Calu3 (cell line): ENCODE measurements around a stretch of chr19.

GRCh38 chr19:16398728-16399193 lies 73.0 kb downstream of the EPS15L1 start:
- PRO-cap, result no peak

- PRO-cap, result no peak
These were observed 67.3 kb downstream of the EPS15L1 start for GRCh38 chr19:16404333-16405041.

GRCh38 chr19:16417445-16418159 lies 54.2 kb downstream of the EPS15L1 start:
- PRO-cap, result no peak

- PRO-cap, result no peak
These were observed 26.5 kb downstream of the EPS15L1 start for GRCh38 chr19:16445000-16445937.

GRCh38 chr19:16540733-16541434 lies 1.4 kb downstream of the CHERP start:
- PRO-cap, result no peak

DNA sequence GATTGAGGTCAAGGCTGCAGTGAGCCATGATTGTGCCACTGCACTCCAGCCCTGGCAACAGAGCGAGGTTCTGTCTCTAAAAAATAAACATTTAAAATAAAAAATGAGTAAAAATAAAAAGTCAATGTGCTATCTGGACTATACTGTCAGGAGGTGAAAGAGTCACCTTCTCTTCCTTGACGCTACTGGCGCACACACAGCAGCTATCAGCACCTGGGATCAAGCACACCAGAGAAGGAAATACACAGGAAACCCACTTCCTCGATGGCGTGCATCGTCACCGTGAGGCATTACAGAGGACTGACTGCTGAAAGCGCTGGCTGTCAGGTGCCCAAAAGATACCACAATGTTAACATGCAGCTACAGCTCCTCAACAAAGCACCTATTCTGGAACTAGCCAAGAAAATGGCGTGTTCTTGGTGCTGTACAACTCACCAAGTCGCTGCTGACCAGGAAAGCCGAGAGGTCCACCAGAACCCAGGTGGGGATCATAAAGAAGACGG lies 6.1 kb downstream of the SLC35E1 start:
- PRO-cap, result no peak

DNA sequence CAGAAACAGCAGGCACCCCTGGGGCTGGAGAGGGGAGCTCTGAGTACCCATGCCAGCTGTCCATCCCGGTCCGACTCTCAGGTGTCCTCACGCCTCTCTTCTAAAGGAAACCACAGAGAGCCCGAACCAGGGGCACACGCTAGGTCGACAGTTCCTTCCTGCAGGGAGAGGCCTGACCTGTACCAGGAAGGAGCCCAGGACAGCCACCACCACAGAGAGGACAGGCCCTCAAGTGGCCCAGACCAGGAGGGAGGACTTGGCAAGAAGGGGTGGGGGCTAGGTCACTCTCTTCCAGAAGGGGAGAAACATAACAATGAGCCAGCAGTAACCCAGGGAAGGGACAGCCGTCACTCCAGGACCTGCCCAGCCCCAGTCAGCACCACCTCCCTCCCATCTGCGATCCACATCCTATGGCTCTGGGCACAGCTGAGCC lies 13.0 kb upstream of the SLC35E1 start:
- PRO-cap, result no peak

- PRO-cap, result no peak
These were observed 2.6 kb downstream of the MED26 start for GRCh38 chr19:16625286-16625960.

DNA sequence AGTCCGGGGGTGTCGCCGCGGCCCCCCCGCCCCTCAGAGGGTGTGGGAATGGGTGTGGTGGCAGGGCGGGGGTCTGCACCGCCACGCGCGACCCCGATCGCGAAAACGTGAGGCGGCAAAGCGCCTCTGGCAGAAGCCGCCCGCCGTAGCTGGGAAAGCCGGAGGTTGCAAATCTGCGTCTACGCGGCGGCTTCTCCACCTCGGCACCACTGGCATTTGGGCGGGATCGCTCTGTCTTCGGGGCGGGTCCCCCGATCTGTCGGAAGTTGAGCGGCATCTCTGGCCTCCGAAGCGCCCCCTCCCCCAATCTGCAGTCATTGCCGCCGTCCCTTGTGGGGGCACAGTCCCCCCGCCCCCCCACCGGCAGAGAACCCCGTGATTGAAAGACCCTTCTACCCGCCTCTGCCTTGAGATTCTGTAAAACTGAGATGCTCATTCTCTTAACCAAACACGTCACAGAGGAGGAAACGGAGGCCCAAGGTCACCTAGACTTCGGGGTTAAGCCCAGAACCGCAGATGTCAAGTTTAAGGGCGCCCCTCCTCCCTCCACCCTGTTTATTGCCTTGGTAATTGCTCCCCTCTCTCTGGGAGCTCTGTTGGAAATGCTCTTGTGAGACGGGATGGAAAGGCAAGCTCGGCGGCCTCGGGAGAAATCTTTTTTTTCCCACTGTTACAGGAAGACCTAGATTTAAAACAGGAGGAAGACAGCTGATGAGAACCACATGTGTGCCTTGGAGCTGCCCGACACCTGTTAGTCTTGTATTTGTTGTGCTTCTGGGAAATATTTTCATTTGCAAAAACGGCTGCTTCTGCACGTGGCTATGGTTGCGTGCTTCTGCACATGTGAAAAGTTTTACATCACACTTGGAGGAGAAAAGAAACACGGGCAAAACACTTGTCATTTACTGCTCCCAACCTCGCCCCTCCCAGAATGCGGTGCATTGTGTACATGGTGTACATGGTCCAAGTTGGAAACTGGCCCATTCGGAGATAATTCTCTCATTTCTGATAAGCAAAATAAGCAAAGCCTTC lies 995 bp upstream of the MED26 start:
- PRO-cap, result bidirectional peak, plus-strand start at position 234 of the sequence, minus-strand start at position 211 of the sequence; bidirectional peak, plus-strand start at position 285 of the sequence, minus-strand start at position 258 of the sequence

GRCh38 chr19:16671791-16672290 lies 10.9 kb downstream of the TMEM38A start:
- PRO-cap, result no peak

DNA sequence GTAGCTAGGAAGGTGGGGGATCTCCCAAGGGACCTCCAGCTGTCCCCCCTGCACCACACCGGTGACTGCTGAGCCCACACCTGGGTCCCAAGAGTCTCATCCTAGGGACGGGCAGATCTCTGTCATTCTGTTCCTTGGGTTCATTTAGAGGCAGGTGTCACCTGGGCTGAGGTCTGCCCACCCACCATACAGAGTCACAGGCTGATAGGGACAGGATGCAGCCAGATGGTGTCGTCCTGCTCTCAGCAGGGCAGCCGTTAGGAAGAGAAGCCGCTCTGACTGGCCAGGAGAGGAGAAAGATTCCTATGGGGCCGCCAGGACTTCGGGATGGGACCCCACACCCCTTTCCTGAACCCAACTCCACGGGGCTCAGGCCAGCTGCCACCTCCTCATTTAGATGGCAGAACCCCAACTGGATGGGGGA lies 5.4 kb downstream of the F2RL3 start:
- PRO-cap, result no peak

DNA sequence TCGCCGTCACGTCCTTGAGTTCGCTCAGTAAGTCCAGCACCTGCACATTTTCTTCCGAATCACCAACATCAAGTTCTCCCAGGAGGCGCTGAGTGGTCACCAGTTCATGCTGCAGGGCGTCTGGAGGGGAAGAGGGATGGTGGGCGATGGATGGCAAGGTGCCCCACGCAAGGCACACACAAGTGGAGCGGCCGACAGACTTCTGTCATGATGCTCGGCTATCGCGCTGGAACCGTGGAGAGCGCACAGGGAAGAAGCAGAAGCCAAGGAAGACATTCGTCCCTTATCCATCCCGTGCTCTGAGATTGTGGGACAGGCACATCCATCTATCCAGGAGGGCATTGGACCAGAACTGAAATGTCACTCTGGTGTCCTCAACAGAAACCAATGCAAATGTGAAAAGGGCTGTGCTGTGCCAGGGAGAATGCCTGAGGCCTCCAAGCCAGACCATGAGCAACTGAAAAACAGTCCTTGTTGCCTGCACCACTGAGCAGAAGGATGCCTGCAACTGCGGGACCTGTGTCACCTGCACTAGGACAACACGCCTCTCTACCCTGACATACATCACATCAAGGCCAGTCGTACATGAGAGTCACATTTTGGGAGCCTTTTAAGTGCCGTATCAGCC lies 22.3 kb downstream of the HAUS8 start:
- PRO-cap, result no peak

DNA sequence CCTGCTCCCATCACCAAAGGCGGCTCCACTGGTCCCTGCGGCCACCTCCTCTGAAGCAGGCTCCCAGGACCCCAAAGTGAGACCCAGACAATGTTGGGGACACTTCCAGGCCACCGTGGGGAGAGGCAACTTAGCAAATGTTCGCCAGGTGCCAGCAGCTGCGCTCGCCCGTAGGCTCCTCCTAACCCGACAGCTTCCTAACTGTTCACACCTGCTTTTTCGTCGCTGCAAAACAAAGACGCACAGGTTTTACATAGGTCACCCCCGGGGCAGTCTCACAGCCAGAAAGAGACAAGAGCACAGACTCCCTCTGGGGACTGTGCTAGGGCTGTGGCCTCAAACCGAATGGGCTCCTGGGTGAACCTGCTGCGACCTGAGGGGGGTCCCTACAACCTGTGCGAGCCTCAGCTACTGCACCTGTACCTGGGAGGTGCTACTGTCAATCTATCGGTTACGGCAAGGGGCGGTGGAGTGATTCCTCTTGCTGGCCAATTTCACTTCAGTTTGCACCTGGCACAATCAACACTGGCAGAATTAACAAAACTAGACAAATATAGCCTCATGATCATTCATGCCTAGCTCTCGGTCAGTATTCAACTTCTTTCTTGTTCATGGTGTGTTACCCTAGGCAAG lies 871 bp downstream of the HAUS8 start:
- PRO-cap, result no peak

DNA sequence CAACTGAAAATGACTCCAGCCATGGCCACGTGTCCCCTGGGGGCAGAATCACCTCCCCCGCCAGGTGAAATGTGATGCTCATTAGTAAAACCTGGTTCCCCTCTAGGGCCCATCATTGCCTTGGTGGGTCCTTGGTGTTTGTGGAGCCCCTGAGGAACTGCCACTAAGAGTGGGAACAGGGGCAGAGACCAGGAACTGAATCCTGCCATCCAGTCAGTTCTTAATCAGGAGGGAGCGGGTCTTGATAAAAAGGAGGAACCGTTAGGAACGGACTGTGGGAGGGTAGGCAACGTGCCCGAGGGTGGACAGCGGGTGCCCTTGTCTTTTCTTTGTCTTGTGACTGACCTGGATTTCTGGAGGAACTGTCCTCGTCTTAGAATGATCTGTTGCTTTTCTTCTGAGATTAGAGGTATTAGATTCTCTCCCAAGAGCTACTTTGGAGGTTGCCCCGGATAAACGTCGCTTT lies 3.5 kb downstream of the MYO9B start:
- PRO-cap, result no peak

DNA sequence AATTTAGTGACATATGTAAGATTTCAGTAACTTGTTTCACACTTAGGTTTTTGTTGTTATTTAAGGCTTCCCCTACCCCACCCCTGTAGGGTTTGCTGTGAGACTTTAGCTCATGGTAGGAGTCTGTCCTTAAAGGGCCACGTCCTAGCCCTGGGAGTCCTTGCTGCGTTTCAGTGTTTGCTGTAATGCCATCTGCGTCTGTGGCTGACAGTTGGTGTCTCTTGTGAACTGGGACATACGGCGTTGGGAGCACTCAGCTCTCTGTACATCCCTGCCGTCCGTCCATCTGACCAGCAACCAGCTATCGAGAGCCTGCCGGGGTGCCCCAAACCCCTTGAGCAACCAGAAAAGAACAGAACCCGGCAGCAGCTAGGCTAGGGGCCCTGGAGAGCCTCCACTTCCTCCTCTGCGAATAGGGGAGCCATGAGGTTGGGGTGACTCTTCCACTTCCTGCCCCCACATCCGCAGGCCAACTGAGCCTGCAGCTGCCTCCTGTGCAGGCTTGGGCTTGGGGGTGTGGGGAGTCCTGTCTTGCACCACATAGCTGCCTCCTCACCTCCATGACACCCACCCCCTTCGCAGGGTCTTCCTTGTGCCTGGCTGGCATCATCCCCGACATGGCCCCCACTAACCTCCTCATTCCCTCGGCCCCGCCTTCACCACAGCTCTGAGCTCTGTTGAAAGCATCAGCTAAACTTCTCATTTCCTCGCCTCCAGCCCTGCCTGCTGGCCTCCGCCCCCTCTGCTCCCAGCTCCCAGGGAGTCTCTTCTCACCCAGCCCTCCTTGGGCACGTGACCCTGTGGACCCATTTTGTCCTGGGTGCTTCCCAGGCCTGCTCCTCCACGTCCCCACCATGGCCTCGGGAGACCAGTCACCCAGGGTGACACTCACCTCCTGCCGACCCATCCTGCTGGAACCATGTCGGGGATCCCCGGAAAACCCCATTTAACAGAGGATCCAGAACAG lies 50.2 kb downstream of the MYO9B start:
- PRO-cap, result no peak

GRCh38 chr19:17138536-17138846 lies 62.9 kb downstream of the MYO9B start:
- PRO-cap, result no peak

GRCh38 chr19:17200087-17201142 lies 14.7 kb upstream of the USE1 start:
- PRO-cap, result no peak

DNA sequence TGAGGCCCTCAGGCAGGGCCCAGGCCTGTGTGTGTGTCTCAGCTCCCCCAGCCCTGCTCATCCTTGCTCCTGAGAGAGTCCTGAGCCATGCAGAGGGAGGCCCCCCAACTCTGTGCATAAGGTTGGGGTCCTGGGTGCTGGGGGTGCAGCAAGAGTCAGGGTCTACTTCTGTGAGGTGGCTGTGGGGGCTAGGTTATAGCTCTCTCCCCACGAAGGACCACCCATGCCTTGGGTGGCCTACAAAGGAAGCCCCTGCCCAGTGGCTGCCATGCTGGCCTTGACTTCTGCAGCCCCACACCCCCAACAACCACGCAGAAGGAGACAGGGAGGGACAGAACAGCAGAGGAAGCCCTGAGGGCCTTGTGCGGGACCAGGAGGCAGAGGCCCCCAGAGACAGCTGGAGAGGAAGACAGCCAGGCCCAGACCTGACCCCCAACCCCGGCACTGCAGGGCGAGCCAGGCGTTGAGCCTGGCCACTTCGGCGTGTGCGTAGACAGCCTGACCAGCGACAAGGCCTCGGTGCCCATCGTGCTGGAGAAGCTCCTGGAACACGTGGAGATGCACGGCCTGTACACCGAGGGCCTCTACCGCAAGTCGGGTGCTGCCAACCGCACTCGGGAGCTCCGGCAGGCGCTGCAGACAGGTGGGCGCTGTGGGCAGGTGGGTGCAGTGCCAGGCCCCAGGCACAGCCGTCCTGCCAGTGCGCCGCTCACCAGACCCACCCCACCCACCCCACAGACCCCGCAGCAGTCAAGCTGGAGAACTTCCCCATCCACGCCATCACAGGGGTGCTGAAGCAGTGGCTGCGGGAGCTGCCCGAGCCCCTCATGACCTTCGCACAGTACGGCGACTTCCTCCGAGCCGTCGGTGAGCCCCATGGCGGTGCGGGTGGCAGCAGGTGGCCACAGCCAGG lies 9.4 kb upstream of the USE1 start:
- PRO-cap, result no peak

DNA sequence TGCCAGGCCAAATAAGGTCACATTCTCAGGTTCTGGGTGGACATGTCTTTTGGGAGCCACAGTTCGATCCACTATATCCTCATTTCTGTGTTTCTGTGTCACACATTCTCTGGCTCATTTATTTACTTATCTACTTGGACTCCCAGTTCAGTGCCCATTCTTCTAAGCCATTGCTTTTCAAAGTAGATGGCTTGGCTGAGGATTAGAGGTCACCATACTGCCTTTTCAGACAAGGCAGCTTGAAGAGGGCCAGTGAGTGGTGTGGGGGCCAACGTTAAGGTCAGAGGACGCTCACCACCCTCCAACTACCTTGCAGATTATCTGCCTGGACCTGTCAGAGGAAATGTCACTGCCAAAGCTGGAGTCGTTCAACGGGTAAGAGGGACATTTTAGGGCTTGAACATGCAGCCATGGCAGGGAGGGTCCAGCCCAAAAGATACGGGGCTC lies 4.1 kb downstream of the BABAM1 start:
- PRO-cap, result no peak

- PRO-cap, result unidirectional peak, plus-strand start at chr19:17306079; bidirectional peak, plus-strand start at chr19:17306291, minus-strand start at chr19:17306253
These were observed 582 bp downstream of the MRPL34 start for GRCh38 chr19:17305926-17306981.